Suprapubic skin (tissue), 4 donors: ENCODE data around the genes NEDD9 and PHACTR1.

- PRO-cap = bidirectional peak, plus-strand start at chr6:11232825, minus-strand start at chr6:11232668
- RAMPAGE, long total RNA, 4 experiments = start-site peak on the minus strand in 3 of 4 experiments, at chr6:11232635-11232682 at its widest, 81 to 92 reads per replicate
Measured at GRCh38 chr6:11232011-11232944, at the start of gene NEDD9. NEDD9 (minus strand) TSS chr6:11232668.

- PRO-cap = no peak
- RAMPAGE, long total RNA, 4 experiments = no peak in any of the 4 experiments
Measured at GRCh38 chr6:11236228-11236813, 3.9 kb upstream of the NEDD9 start.

- PRO-cap = no peak
- RAMPAGE, long total RNA, 4 experiments = no peak in any of the 4 experiments
Measured at GRCh38 chr6:11317940-11318893, 85.7 kb upstream of the NEDD9 start.

DNA sequence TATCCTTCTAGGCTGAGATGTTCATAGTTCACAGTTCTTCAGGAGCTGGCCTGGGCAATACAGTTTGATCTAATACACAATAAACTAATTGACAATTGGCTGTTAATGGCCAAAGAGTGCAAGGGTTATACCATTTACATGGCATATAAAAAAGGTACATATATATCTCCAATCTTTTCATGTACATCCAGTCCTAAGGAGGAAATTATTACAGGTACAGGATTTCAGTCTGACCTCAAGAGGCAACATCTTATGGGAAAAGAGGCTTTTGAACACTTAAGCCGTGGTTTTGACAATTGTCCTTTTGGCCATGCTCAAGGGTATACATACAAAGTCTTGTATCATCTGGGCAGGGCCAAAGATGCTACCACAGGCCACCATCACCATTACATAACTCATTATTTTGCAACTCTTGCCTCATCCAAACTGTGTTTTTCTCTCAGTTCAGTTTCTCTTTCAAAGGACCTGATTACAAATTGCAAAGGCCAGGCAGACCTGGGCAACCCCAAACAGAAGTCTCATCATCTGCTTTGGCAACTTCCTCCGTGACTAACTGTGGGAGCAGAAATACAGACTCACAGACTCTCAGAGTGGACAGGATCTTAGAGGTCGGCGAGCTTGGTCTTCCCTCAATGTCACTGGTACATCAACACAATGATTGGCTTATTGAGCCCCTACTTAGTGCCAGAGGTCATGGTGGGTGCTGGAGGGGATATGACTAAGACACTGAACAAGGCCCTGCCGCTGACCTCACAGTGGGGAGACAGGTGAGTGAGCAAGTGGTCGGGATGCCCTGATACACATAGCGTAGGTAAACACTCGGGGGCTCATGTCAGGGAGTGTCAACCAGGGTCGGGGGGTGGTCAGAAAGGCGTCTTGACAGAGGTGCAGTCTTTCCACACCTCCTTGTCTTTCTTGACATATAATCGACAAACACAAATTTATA, 117.8 kb upstream of the NEDD9 start:
- PRO-cap = no peak
- RAMPAGE, long total RNA, 4 experiments = no peak in any of the 4 experiments

DNA sequence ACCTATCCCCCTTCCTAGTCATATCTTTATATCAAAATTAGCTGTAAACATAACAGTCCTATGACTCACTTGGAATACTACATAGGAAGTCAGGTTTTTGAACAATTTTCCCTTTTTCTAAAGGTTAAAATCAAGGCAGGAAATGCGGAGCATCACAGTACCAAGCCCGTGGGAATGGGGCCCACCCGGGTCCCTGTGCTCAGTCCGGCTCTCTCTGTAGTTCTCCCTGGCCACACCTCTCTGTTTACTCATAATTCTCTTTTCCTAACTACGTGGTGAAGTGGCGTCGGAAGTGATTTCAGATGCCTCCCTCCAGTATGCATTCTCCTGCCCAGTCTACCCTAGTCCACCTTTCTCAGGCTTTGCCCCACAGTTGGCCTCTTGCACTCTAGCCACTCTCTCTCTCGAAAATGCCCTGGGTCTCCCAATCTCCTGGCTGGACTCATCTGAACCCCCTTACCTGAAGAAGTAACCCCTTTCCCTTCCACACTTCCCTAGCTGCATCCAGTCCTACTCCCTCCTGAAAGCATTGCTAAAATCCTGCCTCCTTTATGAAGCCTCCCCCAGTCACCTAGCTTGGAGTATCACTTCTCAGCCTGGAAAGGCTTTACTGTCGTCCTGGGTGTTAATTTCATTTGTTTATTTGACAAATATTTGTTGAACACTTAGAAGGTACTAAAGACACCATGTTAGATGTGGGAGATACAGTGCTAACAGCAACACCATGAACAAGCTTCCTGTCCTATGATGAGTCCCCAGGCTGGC, 109.5 kb upstream of the TMEM170B start:
- PRO-cap = no peak
- RAMPAGE, long total RNA, 4 experiments = no peak in any of the 4 experiments

DNA sequence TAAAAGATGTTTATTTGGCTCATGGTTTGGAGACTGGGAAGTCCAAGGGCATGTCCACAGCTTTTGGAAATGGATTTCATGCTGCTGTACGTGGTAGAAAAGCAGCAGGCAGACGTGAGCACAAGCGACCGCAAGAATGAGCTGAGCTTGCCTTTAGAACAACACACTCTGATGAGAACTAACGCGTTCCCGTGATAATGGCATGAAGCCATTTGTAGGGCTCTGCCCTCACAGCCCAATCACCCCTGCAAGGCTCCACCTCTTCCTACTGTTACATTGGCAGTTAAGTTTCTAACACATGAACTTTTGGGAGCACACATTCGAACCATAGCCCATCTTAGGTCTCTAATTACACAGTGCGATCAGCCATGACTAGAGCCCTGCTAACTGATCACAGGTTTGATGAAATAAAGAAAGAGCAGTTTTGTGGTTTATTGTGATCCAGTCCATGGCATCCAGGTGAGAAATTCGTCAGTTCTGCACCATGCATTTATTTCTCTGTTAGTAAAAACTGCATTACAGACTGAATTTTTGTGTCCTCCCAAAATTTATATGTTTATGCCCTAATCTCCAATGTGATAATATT, 107.4 kb upstream of the TMEM170B start:
- PRO-cap = no peak
- RAMPAGE, long total RNA, 4 experiments = no peak in any of the 4 experiments

GRCh38 chr6:11607088-11607817, 69.7 kb downstream of the TMEM170B start:
- PRO-cap = unidirectional peak, minus-strand start at chr6:11607419
- RAMPAGE, long total RNA, 4 experiments = no peak in any of the 4 experiments

- PRO-cap = no peak
- RAMPAGE, long total RNA, 4 experiments = no peak in any of the 4 experiments
Measured at GRCh38 chr6:11710163-11710633, 68.4 kb downstream of the ADTRP start.

GRCh38 chr6:11728207-11728861, 50.3 kb downstream of the ADTRP start:
- PRO-cap = no peak
- RAMPAGE, long total RNA, 4 experiments = no peak in any of the 4 experiments

GRCh38 chr6:11794958-11795371, 16.4 kb upstream of the ADTRP start:
- PRO-cap = no peak
- RAMPAGE, long total RNA, 4 experiments = no peak in any of the 4 experiments

- PRO-cap = no peak
- RAMPAGE, long total RNA, 4 experiments = no peak in any of the 4 experiments
Measured at GRCh38 chr6:11833764-11834179, 55.2 kb upstream of the ADTRP start.

DNA sequence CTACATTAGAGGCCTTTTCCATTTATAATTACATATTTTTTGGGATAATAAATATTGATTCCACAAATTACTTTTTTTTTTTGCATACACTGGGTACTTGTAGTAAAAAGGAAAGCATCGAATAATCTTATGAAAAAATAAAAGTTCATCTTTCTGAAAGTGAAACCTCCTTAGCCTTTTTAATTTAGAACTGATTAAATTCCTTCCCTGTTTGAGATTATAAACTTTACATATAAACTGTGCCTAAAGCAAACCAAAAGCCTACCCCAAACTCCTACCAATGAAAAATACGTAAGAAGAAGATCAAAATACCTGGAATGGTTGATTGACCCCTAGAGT, 75.0 kb upstream of the HIVEP1 start:
- PRO-cap = no peak
- RAMPAGE, long total RNA, 4 experiments = no peak in any of the 4 experiments

DNA sequence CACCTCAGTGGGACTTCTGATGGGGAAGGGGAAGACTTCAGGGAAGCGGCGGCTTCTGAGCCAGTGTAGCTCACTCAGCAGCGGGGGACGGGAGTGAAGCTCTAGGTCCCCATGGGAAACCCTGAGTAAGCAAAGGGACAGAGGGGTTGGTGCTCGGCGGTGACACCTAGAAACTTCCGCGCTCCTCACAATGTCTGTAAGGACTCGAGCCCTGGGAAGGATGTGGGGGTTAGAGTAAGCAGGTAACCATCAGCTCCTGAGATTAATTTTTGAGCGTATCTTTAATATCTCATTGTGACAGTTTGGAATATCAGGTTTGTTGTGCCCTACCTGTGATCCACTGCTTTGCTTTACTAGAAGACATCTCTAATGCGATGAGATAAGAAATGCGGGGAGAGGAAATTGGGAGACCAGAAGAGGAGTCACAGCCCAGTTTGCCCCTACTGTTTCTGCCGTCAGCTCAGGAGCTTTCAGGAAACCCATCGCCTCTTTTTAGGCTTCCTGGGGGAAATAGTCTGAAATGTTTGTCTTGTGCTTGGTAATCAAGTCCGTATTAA, 7.1 kb downstream of the HIVEP1 start:
- PRO-cap = no peak
- RAMPAGE, long total RNA, 4 experiments = no peak in any of the 4 experiments

- PRO-cap = unidirectional peak, plus-strand start at chr6:12061032
- RAMPAGE, long total RNA, 4 experiments = start-site peak on the plus strand in 1 of 4 experiments, at chr6:12060795-12061092 at its widest, 5 reads per replicate
Measured at GRCh38 chr6:12060665-12061192, 48.6 kb downstream of the HIVEP1 start.

- PRO-cap = no peak
- RAMPAGE, long total RNA, 4 experiments = no peak in any of the 4 experiments
Measured at GRCh38 chr6:12291277-12291520, 1.0 kb downstream of the EDN1 start.

GRCh38 chr6:12364200-12364628, 74.1 kb downstream of the EDN1 start:
- PRO-cap = no peak
- RAMPAGE, long total RNA, 4 experiments = no peak in any of the 4 experiments

DNA sequence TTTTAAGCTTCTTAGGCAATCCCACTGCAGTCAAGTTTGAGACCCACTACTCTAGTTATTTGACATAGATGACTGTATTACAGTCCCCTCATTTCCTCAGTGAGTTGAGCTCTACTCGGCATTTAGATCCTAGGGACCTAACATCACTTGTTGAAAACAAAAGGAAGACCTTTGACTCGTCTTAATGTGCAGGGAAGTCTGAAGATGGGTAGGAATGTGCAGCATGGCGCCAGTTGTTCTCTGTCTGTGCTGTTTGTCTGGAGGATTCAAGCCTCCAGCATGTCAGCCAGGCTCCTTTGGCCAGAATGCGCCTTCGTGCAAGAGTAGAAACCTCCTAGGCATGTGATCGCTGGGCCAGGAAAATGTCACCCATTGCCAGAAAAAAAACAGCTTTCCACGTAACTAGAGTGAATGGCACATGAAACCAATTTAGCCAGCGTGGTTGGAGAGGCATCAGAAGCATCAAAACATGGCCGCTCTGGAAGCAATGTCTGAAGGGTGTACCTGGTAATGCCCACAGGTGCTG, 132.6 kb downstream of the EDN1 start:
- PRO-cap = no peak
- RAMPAGE, long total RNA, 4 experiments = no peak in any of the 4 experiments

DNA sequence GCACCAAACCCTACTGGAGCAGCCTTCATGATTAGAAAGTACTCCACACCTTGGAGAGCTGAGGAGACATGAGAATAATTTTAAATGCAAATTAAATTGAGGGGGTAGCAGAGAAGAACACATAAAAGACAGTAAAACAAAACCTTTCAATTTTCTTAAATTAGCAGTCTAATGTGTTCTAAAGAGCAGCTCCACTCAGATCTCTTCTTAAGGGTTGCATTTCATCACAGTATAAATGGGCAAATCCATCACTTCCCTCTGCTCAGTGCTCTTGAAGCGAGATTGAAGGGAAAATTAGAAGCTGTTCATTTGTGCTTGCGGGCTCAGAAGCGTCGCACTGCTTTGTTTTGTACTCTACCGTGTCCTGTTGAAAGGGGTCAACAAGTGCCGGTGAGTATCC, at the start of gene PHACTR1:
PHACTR1 (plus strand) TSS at position 261 of the 400 bp plus-strand sequence.
- PRO-cap = no peak
- RAMPAGE, long total RNA, 4 experiments = no peak in any of the 4 experiments

GRCh38 chr6:12956875-12958141, 240.7 kb downstream of the PHACTR1 start:
- PRO-cap = no peak
- RAMPAGE, long total RNA, 4 experiments = start-site peak on the plus strand in 3 of 4 experiments, at chr6:12957258-12958008 at its widest, 9 to 26 reads per replicate

DNA sequence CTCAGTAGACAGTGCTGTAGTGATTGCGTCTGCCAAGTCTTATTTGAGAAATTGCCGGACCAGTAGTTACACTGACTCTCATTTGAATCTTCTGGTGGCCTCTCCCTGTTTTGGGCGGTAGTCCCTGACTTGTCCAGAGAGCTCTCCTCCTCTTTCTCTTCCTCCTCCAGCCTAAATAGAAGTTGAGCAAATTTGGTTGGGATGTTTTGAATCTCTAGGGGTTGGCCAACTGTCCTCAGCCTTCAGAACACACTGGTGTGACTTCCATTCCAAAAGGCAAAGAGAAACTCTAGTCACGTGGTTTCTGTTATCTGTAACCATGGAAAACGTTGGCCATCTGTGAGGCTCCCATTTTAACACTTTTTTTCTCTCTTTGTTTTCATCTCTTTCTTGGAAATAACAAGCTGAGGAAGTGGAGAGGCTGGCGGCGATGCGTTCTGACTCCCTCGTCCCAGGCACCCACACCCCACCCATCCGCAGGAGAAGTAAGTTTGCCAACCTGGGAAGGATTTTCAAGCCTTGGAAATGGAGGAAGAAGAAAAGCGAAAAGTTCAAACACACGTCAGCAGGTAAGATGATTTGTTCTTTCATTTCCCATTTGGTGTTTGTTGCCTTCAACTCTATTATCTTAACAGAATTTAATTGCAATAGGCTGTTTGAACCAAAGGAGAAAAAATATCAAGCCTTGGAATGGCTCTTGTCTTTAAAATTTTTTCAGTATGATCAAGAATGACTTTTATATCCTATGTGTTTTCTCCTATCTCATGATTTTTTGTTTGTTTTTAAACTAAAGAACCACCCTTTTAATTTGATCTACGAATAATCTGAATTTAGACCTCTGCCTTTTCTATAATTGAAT, 275.1 kb downstream of the TBC1D7 start:
- PRO-cap = bidirectional peak, plus-strand start at position 407 of the sequence, minus-strand start at position 173 of the sequence
- RAMPAGE, long total RNA, 4 experiments = start-site peak on the plus strand in 2 of 4 experiments, centred at positions 370 to 399 of the sequence, 10 to 20 reads per replicate